Endometrial microvascular endothelial cells (primary cell): ENCODE results near the gene KIF25.

DNA sequence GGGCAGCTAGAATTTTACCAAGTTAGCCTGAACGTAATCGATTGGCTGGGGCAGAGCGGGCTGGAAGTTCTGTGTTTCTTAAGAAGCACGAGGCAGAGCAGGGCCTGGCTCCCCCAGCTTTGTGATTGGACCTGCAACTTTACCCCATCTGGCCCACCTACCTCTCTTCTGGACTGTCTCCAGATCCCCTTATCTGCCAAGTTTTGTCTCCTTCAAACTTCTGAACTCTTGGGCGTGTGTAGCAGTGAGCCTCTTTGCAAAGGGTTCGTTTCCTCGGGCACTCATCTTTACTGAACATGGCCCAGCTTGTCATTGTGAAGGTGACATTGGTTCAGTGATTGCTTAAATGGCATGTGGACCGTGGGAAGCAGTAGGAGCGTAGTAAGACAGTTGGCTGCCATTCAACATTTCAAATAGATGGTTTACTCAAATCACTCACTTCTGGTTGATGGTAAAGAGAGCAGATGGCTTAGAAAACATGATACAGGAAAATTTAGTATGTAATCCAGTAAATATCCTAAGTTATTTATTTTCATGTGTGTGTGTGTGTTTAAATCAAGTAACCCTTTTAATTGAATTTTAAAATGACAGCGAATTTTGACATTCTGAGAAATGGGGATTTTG lies 34.8 kb upstream of the KIF25 start:
- RAMPAGE, long total RNA, result no peak

DNA sequence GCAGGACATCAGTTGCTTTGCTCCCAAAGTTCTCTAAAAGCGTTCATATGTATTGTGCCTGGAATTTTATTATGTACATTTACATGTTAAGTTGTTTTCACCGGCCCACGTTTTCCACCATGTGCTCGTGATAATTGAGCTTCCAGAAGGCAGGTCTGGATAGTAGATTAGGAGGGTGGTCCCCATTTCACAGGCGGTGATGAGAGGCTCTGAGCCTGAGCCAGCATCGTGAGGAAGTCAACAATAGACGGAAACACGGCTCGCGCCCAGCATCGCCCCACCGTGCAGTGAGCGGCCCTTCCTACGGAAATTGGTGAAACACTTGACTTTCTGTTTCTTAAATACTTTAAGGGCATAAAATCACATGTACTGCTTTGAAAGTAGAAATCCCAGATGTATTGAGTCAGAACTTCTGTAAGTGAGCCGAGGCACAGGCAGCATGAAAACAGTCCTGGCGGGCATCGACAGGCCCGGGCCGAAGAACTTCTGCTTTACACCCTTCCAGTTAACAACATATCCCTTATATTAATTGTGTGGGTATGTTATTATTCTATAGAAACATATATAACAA lies 4.3 kb upstream of the KIF25 start:
- RAMPAGE, long total RNA, result no peak

DNA sequence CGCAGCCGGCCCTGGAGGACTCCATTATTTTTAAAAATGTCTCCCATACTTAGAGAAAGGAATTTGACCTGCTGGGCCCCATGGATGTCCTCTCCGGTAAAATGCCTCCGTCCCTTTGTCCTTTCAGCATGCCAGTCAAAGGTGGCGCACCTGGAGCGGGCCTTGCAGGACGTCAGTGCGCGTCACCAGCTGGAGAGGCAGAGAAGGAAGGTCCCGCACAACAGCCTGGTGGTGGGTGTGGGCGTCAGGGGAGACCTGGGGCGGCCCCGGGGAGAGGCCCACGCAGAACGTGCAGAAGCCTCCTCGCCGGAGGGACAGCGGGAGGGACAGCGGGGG lies 1.1 kb upstream of the KIF25 start:
- RAMPAGE, long total RNA, result no peak

- RAMPAGE, long total RNA, result no peak
Observed at GRCh38 chr6:167997293-167997744, at the start of gene KIF25. TSS of gene KIF25 (plus strand) at chr6:167997671.

DNA sequence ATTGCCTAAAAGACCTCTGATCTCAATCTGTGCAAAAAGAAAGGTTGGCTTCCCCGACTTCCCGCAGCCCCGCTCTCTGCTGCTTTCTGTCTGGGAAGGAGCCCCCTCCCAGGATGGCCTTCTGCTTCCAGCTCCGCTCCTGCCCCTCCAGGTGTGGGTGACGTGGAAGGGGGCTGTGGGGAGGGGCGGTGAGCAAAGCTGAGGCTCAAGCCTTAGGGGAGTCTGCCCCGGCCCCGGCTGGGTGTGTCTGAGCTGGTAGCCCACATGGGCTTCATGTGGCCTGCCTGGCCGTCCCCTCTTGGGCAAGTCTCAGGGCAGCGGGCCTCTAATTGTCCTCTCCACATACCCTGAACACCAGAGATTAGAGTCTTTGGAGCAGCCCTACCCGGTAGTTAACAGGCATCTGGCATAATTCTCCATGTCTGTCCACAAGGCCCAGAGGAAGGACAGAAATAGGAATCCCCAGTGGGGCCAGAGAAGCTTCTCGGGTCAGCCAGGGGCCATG lies 24.3 kb downstream of the FRMD1 start:
- RAMPAGE, long total RNA, result no peak

DNA sequence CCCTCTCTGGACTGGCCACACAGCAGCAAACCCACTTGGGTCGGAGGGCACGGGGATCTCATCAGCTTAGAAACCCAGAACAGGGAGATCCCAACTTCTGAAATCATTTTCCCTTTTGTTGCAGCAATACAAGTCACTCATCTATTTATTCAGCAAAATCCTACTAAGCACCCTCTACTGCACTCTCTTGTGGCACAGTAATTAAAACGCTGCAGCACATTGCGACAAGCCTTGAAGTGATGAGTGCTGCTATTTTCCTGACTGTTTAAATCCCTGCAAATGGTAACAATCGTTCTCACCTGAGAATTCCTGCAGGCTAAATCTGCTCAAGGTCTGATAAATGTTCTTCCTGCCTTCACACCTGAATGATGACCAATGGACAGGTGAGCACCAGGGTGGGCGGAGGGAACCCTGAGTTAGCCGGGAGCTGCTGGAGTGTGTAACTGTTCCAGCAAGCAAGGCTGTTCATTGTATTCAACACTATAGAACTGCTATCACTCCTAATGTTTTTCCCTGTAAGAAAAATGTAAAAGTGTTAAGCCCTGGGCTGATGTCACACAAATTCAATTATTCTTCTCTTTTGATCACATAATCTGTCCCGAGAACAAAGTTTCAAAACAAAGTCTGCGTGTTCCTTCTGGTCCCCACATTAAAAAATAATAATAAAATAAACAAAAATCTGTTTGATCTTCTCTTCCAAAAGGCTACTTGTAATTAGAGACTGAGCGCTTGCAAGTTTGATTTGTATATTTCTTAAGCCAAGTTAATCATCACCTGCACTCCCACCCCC lies 4.0 kb downstream of the DACT2 start:
- RAMPAGE, long total RNA, result no peak

GRCh38 chr6:168320583-168321100 lies 1.1 kb upstream of the DACT2 start:
- RAMPAGE, long total RNA, result no peak

- RAMPAGE, long total RNA, result no peak
Observed at GRCh38 chr6:168514221-168514656, 73.3 kb downstream of the SMOC2 start.

GRCh38 chr6:168537396-168537717 lies 96.4 kb downstream of the SMOC2 start:
- RAMPAGE, long total RNA, result no peak

DNA sequence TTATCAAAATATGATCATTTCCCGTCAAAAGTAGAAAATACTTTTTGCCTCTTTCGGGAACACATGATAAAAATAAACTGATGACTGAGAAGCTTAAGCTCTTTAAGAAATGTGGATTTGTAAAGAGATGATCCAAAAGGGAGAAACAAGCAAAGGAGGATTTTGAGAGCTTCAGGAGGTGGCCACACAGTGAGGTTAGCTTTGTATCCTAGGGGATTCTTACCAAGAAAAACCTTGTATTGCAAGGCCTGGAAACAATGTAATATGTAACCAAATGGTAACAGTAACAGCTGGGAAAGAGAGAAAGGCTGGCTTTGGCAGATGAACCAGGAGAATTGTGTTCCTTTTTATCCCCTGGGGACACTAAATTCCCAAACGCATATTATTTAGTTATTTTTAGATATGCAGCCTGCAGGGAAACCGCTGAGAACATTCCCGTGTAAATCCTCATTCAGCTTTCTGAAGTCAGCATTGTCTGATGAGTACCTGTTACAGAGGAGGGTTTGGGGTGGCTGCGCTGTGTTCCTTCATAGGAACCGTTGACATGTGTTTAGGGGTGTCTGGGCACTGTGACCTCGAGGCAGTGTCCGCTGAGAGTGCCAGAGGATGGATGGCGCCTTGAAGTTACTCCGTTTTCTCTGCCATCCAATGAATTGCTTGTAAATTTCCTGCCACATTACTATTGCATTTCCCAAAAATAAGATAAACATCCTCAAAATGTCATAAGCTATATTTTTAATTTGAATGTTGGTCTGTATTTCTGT lies 101.3 kb downstream of the SMOC2 start:
- RAMPAGE, long total RNA, result no peak

DNA sequence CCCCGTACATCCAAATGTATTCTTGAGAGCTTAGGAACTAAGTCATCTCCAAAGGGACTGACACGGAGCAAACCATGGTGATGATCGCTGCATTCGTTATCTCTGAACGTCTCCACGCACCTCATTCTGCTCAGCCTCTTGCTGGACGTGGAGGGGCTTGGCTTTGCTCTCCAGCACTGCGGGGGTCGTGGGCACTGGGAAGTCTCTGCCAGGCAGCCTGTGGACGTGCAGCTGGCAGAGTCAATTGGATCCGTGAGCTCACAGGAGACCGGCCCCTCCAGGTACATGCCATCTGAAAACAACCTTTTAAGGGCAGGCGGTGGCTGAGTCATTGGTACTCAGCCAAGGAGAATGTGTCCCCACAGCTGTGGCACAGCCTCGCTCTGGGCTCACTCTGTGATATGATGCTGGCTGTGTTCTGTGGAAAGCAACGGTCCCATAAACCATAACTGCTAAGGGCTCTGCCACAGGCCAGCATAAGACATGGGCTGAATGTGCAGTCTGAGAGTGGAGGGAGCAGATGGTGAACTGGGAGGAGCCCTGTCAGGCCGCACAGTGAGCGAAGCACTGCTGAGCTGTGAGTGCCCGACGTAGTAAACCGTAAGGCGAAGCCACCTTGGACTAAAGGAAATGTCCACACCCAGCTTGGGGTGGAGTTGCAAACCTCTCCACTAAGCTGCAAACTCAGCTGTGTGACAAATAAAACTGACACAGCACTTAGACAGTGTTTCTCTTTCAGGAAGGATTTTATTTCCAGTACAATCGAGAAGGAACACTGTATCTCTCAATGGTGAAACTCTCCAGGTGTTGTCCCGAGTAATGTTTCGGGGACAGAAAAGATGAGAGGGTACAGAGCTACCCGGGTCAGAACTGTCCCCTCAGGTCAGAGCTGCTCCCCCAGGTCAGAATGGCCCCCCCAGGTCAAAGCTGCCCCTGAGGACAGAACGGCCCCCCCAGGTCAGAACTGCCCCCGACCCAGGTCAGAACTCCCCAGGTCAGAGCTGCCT lies 375.8 kb downstream of the THBS2 start:
- RAMPAGE, long total RNA, result no peak

DNA sequence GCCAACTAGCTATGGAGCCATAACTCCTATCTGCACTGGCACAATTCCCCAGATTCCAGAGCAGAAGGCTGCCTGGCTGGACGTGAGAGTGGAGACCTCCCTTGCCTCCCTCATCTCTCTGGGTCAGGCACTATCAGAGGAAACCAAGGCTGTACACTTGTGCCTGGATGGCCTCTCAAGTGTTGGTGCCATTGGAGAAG lies 312.6 kb downstream of the THBS2 start:
- RAMPAGE, long total RNA, result no peak

DNA sequence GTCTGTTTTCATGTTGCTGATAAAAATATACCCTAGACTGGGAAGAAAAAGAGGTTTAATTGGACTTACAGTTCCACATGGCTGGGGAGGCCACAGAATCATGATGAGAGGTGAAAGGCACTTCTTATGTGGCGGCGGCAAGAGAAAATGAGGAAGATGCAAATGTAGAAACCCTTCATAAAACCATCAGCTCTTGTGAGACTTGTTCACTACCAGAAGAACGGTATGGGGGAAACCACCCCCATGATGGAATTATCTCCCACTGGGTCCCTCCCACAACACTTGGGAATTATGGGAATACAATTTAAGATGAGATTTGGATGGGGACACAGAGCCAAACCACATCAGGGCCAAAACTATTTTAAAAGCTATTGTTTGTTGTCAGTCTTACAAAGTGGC lies 71.0 kb downstream of the THBS2 start:
- RAMPAGE, long total RNA, result no peak

GRCh38 chr6:169229449-169230069 lies 24.1 kb downstream of the THBS2 start:
- RAMPAGE, long total RNA, result no peak

- RAMPAGE, long total RNA, result no peak
Observed at GRCh38 chr6:169231827-169232347, 21.8 kb downstream of the THBS2 start.

GRCh38 chr6:169312308-169312577 lies 58.6 kb upstream of the THBS2 start:
- RAMPAGE, long total RNA, result no peak

- RAMPAGE, long total RNA, result no peak
Observed at GRCh38 chr6:169810129-169811271, 59.1 kb downstream of the ERMARD start.

GRCh38 chr6:169905056-169905412 lies 153.6 kb downstream of the ERMARD start:
- RAMPAGE, long total RNA, result no peak

DNA sequence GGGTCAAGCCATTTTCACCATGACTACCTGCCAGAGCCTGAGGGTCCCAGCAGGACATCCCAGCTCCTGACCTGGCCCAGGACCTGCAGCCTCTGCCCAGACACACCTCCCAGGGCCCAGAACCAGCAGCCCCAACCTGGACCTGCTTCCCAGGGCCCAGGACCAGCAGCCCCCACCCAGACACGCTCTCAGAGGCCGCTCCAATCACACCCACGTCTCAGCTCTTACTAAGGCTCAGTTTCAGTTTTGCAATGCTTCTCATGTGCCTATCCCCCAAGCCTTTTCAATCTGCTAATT lies 253.4 kb downstream of the DLL1 start:
- RAMPAGE, long total RNA, result no peak

DNA sequence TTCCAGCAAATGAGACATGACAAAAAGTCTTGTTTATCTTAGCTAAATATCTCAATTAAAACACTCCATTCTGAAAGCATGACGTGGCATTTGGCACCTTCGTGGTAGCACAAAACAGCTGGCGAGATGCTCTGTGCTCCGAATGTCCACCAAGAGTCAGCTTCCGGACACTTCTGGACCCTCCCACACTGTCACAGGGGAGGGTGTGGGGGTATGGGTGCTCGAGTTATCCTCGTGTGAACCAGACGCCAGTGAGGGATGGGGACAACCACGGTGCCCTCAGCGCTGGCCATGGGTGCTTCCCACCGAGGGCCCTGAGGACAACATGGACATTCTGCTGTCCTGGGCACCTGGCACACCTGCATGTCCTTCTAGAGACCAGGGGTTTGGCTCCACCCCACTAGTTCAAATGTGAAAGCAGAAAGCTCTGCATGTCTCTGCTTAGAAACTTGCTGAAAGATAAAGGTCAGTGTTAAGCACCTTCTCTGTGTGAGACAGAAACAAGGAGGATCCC lies 252.9 kb downstream of the DLL1 start:
- RAMPAGE, long total RNA, result no peak